ENCODE measurements around a stretch of chr3.

DNA sequence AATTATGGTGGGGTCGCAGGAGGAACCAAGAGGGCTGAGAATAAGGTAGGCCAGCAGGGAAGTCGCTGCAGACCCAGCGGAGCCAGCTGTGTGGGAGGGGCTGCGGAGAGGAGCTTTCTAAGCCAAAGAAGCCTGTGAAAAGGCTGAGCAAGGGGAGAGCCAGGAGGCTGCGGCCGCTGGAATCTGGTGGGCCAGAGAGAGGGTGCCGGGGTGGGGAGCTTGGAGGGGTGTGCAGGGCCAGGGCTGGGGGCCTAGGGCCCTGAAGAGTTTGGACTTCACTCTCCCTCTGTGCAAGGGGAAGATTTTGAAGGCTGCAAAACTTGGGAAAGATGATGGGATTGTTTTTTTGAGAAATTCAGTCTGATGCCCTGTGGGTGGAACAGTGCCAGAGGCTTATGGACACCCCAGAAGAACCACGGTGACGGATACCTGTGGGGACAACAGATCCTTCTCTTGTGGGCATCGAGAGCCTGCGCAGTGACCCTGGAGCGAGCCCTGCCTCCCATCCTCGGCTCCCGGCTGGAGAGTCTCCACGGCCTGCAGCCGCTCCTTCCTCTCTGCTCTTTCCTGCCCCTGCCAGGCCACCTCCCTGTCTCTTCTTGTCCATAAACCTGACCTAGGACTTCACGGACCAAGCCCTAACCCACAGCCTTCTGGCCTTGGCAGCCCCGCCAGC lies 98.6 kb downstream of the VGLL4 start:
- PRO-cap = no peak
- RAMPAGE, long total RNA, 2 experiments = no peak in any of the 2 experiments

DNA sequence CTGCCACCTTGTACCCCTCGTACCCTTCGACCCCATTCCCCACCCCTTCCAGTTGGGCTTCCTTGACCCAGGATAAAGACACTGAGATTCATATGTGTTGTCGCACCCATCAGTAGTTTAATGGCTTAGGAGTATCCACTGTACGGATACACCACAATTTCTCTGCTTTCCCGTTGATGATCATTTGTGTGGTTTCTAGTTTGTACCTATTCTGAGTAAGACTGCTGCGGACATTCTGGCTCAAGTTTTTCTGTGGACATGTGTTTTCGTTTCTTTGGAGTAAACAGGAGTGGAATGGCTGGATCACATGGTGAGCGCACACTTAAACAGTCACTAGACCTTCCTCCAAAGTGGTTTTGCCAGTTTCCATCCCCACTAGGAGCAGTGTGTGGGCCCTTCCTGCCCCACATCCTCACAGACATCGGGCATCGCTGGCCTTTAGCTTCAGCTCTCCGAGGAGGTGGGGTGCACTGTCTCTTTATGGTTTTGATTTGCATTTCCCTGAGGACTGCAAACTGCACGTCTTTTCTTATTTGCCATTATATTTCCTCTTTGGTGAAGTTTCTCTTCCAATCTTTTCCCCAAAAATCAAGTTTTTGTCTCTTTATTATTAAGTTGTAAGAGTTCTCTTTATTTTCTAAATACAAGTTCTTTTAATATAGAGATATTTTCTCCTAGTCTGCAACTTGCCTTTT lies 94.1 kb downstream of the VGLL4 start:
- PRO-cap = no peak
- RAMPAGE, long total RNA, 2 experiments = no peak in any of the 2 experiments

DNA sequence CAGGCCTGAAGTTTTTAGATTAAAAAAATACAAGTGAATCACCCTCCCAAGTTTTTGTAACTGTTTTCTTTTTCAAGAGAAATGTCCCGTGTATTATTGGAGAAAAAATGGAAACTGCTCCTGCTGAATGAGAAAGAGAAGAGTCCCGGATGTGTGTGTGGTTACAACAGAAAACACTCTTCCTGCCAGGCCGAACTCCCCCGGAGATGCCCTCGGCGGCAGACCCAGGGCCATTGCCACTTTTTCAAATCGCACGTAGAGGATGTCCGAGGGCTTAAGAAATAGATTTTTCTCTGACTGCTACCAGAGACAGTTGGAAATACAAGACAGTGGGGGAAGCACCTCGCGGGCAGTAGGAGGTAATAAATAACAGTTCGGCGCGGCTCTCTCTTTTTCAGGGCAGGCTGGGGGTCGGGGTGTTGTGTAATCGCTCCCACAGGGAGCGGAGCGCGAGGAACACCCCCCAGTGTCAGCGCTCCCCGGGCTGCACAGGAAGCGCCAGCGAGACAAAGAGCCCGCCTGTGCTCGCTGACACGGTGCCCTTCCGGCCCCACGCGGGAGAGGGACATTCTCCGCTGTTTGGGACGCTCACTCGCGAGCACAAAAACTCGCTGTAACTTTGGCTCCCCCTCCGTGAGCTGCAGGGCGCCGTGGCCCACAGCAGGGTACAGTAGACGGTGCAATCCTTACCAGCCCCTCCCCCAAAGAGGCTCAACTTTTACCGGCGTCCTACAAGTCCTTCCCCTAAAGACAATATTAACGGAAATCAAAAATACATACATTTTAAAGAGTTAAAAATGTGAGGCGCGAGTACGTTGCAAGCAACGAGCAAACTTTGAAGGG lies 1.1 kb downstream of the VGLL4 start:
- PRO-cap = bidirectional peak, plus-strand start at position 568 of the sequence, minus-strand start at position 490 of the sequence
- RAMPAGE, long total RNA, 2 experiments = no peak in any of the 2 experiments

DNA sequence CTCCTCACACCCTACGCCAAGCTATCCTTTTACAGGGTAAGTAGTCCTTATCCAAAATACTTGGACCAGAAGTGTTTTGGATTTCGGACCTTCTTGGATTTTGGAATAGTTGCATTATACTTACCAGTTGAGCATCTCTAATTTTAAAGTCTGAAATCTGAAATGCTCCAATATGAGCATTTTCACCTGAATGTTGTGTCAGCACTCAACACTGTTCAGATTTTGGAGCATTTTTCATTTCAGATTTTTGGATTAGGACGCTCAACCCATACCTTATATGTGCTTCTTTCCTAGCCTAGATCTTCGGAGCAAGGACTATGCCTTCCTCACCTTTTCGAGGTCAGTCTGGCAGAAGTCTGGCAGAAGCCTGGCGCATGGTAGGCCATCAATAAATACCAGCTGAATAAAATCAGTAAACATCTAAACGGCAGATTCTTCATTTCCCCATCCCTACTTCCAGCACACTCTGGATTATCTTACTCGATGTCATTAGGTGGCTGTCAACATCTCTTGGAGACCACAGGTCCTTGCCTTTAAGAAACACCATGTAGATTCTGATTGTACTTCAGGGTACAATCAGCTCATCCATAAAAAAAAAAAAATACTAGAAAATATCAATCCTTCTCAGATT lies 3.8 kb upstream of the VGLL4 start:
- PRO-cap = no peak
- RAMPAGE, long total RNA, 2 experiments = no peak in any of the 2 experiments

DNA sequence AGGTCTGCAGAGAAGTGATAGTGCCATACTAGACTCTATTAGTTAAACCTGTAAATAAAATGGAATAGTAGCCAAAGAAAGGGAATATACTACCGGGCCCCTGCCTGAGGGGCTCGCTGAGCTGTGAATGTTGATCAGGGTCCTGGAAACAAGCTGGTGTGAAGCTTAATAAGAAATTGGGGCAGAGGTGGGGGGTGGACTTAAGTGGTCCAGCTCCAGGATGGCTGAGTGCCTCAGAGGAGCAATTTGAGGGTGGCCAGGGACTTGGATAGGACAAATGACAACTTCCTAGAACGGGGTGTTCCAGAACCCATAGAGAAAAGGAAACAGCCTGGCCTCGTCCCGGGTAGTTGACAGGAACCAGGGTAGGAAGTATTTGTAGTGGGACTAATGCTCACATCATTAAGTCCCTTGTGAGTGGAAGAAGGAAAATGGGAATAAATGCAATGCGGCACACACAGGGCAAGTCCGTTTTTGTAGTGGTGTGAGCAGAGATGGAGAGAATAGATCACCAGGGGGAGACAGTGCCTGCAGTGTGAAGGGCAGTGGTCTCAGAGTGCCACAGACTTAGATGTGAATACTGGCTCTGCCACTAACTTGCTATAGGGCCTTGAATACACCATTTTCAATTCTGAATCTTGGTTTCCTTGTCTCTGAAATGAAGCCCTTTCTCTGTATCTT lies 19.7 kb downstream of the TIMP4 start:
- PRO-cap = no peak
- RAMPAGE, long total RNA, 2 experiments = no peak in any of the 2 experiments

DNA sequence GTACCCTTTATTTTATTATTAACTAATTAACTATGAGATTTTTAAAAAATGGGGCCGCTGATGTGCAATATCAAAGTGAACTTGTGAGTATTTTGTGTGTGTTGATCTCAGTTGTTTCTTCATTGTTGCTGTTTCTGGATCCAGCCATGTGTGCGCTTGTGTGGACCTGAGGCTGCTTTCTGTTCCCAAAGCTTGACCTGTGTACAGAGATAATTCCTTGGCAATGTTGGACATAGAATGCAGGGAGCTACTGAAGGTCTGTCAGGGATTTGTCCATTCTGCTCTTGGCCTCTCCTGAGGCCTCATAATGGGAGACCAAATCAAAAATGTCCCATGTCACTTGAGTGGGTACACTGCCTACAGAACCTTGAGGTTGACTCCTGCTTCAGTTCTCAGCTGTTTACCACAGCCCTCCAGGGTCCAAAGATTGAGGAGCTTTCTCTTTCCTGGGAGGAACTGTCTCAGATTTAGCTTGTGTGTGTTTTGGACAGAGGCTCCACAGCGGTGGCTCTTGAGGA lies 25.5 kb upstream of the TIMP4 start:
- PRO-cap = no peak
- RAMPAGE, long total RNA, 2 experiments = no peak in any of the 2 experiments

GRCh38 chr3:12193222-12193955 lies 34.7 kb upstream of the TIMP4 start:
- PRO-cap = no peak
- RAMPAGE, long total RNA, 2 experiments = no peak in any of the 2 experiments

DNA sequence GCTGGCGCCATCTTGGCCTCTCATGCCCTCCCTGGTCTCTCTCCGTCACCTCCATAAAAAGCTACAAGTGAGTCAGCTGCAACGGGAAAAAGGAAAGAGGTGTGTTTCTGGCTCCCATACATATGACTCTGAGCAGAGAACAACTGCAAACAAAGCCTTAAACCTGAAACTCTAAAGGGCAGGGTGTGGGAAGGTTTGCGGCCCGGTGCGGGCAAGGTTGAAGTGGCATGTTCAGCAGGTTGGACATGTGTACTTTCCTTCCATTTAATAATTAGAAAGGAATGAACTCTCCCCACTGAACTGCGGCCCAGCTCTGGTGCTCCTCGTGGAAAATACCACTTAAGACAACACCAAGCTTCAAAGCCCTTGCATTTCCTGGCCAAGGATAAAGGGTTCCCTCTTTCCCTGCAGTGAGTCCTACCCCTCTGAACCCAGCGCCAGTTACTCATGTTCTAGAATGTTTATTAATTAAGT lies 58.9 kb upstream of the PPARG start:
- PRO-cap = no peak
- RAMPAGE, long total RNA, 2 experiments = no peak in any of the 2 experiments

DNA sequence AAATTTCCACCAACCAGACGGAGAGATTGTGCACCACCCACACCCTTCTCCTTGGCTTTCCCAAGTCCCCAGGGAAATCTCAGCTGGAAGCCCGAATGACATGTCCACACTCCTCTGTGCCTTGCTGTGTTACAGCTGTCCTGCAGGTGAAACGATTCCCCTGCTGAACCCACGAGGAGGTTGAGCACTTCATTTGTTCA lies 49.5 kb upstream of the PPARG start:
- PRO-cap = no peak
- RAMPAGE, long total RNA, 2 experiments = no peak in any of the 2 experiments

DNA sequence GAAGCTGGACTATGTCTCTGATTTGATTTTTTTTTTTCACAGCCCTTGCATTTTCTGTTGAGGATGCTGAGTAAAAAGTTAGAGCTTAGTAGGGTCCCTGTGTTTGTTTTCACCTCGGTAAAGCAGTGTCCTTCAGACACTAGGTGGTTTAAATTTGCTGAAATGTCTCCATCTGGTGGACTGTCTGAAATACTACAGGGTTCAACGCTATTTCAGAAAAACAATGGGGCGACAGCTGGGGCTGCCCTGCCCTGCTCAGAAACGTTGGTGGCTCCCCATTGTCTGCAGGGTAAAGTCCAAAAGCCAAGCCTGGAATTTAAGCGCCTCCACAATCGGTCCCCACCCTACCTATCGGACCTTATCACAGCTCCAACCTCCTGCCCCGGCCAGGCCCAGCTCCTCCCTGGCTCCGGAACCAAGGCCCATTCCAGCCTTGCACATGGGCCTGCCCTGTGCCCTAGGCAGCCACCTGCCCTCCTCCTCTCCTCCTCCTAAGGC lies 4.4 kb upstream of the TSEN2 start:
- PRO-cap = no peak
- RAMPAGE, long total RNA, 2 experiments = no peak in any of the 2 experiments

DNA sequence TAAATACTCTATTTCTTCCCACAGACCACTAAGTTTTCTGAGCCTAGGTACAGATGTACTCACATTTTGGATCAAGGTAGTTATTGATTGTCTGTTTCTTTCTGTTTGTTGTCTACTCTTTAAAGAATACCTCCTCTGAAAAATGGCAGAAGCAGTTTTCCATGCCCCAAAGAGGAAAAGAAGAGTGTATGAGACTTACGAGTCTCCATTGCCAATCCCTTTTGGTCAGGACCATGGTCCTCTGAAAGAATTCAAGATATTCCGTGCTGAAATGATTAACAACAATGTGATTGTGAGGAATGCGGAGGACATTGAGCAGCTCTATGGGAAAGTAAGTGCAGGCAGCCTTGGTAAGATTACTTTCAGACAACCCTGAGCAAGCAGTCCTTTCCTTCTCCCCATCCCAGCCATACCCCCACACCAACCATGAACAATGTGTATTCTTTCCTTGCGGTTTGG lies 5.4 kb downstream of the TSEN2 start:
- PRO-cap = no peak
- RAMPAGE, long total RNA, 2 experiments = no peak in any of the 2 experiments

DNA sequence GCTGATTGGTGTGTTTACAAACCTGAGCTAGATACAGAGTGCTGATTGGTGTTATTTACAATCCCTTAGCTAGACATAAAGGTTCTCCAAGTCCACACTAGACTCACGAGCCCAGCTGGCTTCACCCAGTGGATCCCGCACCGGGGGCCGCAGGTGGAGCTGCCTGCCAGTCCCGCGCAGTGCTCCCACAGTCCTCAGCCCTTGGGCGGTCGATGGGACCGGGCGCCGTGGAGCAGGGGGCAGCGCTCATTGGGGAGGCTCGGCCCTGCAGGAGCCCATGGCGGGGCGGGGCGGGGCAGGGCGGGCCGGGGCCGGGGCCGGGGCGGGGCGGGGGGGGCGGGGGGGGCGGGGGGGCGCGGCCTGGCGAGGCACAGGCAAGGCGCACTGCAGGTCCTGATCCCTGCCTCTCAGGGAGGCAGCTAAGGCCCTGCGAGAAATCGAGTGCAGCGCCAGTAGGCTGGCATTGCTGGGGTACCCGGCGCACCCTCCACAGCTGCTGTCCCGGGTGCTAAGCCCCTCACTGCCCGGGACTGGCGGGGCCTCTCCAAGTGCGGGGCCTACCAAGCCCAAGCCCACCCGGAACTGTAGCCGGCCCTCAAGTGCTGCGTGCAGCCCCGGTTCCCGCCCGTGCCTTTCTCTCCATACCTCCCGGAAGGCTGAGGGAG lies 9.7 kb upstream of the TMEM40 start:
- PRO-cap = no peak
- RAMPAGE, long total RNA, 2 experiments = no peak in any of the 2 experiments

- PRO-cap = no peak
- RAMPAGE, long total RNA, 2 experiments = no peak in any of the 2 experiments
Measured at GRCh38 chr3:12798450-12799072, 2.1 kb downstream of the CAND2 start.

DNA sequence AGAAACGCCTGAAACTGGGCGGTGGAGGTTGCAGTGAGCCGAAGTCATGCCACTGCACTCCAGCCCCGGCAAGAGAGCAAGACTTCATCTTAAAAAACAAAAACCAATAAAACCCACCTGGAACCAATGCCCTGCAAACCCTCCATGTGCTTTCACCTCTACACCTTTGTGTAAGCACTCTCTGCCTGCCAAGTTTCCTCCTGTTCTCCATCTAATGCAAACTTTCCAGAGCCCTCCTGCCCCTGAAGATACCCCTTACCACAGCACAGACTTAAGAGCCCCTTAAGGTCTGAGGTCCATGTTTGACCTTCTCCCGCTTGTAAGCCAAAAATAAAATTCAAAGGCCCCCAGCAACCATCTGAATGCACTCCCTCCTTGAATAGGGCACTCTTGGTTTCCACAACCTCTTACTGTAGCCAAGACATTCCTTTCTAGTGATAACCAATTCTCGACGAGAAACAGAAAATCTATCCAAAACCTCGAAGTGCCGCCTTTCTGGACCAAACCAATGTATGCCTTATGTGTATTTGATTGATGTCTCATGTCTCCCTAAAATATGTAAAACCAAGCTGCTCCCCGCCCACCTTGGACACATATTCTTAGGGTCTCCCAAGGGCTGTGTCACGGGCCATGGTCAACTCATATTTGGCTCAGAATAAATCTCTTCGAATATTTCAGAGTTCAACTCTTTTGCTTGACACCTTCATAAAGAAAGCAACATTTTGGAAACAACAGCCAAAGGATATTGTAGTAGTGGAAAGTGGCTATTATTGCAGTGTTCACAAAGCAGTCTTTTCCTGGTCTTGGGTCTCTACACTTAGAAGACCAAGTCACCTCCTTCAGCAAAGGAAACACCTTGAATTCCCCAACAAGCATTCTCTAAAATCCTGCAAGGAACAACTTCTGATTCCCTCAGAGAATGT lies 2.8 kb downstream of the RPL32 start:
- PRO-cap = no peak
- RAMPAGE, long total RNA, 2 experiments = no peak in any of the 2 experiments

- PRO-cap = unidirectional peak, minus-strand start at chr3:12841265
- RAMPAGE, long total RNA, 2 experiments = no peak in any of the 2 experiments
Measured at GRCh38 chr3:12840520-12841417, 596 bp downstream of the RPL32 start.

DNA sequence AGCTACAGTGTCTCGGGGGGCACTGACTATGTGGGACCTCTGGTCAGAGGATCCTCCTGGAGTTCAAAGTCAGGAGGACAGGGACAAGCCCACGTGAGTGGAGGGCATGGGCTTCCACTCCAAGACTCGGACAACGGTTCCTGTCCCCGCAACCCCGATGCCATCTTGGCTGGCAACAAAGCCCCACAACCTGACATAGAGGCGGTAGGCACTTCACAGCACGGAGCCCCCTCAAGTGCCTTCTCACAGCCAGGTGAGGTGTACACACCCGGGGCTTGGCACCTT lies 70.3 kb upstream of the RPL32 start:
- PRO-cap = no peak
- RAMPAGE, long total RNA, 2 experiments = no peak in any of the 2 experiments

DNA sequence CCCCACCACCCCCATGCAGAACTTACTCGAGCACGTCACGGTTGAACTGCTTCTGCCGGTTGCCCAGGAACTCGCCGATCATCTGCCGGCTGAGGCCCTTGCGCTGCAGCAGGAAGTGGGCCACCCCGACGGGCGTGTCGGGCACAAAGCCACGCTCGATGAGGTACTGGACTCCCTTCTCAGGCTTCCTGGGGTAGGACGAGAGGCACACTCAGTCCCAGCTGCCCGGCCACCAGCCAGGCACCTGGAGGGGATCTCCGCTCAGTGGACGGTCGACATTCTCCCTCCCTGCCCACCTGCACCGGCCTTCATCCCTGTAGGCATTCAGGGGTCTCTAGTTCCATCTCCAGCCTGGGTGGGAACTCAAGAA lies 83.2 kb upstream of the RPL32 start:
- PRO-cap = no peak
- RAMPAGE, long total RNA, 2 experiments = no peak in any of the 2 experiments

- PRO-cap = no peak
- RAMPAGE, long total RNA, 2 experiments = no peak in any of the 2 experiments
Measured at GRCh38 chr3:12931178-12931844, 89.9 kb upstream of the RPL32 start.

DNA sequence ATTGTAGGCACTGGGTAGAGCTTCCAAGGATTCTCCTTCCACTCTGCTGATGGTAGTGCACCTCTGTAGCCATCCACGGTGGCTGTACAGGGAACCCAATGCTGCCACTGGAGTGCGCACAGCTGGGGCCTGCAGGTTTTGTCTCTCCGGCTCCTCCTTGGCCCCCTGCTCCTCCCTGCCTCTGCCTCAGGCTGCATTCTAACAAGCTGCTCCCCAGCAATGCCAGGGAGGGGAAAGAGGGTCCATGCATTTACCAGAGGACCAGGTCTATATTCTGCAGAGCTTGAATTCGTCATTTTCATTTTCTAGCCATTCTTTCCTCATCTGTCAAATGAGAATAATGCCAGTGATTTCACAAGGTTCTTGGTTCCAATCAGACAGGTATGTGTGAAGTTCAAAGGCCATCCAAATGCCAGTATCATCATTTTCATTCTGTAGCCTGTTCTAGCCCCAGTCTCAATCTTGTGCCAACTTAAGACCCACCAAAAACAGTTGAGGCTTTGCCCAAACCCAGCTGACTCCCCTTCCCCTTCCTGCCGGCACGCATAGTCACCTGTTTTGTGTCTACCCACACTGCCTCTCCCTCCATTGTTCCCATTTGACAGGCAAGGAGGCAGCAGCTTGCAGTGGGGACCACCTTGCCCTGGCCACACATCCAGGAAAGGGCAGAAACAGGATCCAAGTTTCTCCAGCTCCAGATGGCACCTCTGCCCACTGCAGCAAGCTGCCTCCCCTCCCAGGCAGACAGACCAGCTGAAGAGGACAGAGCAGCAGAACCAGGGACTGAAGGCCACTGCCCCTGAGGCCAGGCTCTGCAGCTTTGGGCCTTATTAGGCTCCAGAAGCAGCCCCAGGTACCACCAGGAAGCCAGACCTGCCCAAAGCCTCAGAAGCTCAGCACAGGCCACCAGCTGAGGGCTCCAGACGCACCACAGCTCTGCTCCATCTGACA lies 112.6 kb downstream of the IQSEC1 start:
- PRO-cap = no peak
- RAMPAGE, long total RNA, 2 experiments = no peak in any of the 2 experiments

DNA sequence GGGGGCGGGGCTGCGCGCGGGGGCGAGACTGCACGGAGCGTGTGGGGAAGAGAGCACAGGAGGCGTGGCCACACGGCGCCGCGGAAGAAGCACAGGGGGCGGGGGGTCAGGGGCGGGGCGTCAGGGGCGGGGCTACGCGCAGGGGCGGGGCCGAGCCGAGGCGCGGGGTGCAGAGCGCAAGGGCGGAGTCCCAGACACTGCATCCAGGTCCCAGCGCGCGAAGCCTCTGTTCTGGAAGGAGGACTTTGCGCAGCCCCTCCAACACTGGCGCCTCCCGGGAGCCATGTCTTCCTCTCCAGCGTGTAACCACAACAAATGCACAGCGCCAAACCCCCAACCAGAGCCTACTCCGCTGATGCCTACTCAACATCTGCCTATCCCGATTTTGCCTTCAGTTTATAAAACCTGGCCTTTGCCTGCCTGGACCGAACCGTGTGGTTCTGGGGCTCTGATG lies 105.4 kb downstream of the IQSEC1 start:
- PRO-cap = bidirectional peak, plus-strand start at position 179 of the sequence, minus-strand start outside the sequence
- RAMPAGE, long total RNA, 2 experiments = no peak in any of the 2 experiments